M059J (cell line): ENCODE measurements around the genes ZC3H12D, KATNA1, PCMT1 and ULBP1.

- RAMPAGE, long total RNA = no peak
Measured at GRCh38 chr6:148566310-148566731, 180.5 kb upstream of the UST start.

- RAMPAGE, long total RNA = no peak
Measured at GRCh38 chr6:148750681-148751633, 4.1 kb downstream of the UST start.

DNA sequence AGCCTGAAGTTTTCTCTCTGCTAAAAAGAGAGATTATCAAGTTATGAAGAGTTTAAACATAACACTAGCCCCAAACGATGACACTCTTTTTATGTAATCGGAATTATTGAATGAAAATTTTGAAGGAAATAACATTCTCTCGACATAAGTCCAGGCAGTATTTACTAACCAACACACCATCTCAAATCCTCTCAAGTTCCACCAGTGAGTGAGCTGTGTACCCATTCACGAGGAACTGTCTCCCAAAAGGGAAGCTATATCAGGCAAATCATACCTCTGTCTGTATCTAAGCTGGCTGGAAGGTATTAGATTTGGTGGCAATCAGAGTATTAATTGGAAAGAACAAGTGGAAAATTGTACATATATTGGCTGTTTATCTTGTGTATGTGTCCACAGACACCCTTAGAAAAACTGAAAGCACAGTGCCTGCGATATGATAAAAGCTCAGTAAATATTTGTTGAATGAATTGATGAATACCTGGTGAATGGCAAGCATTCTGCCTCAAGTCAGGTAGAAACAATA, 37.5 kb downstream of the UST start:
- RAMPAGE, long total RNA = no peak

- RAMPAGE, long total RNA = no peak
Measured at GRCh38 chr6:148969462-148970177, 222.8 kb downstream of the UST start.

GRCh38 chr6:149484340-149485335, at the start of gene ZC3H12D:
Gene ZC3H12D (minus strand): TSS chr6:149485014.
- RAMPAGE, long total RNA = no peak

DNA sequence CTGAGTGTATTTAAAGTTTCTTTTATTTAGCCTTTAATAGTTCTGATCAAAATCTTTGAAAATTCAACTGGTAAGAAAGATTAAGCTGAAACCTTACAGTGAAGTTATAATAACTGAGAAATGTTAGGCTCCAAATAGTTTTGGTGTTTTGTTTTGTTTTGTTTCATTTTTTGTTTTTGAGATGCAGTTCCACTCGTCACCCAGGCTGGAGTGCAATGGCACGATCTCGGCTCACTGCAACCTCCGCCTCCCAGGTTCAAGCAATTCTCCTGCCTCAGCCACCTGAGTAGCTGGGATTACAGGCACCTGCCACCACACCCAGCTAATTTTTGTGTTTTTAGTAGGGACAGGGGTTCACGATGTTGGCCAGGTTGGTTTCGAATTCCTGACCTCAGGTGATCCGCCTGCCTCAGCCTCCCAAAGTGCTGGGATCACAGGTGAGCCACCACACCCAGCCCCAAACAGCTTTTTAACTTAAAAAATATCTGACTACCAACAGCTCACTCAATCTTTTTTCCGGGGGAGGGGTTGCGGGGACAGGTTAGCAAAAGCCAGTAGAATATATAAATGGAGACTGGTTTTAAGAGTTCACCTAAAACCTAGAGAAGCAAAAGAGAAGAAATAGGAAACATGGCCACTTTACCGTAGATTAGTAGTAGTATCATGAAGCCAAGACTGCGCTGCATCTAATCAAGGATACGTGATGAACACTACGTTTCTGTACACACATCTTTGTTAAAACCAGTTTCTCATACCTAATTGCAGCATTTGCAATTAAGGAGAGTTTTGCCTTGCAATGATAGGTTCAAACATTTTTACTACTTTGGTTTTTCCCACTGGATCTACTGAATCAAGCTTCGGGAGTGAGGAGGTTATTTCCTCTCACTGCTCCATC, 10.8 kb upstream of the ZC3H12D start:
- RAMPAGE, long total RNA = no peak

- RAMPAGE, long total RNA = no peak
Measured at GRCh38 chr6:149543829-149544570, 1.8 kb downstream of the PPIL4 start.

- RAMPAGE, long total RNA = no peak
Measured at GRCh38 chr6:149638377-149638661, 10.2 kb downstream of the KATNA1 start.

- RAMPAGE, long total RNA = start-site peak on the minus strand at chr6:149648487-149648538, 28 and 28 reads in 2 replicates; start-site peak on the minus strand at chr6:149648620-149648699, 48 and 26 reads in 2 replicates
Measured at GRCh38 chr6:149647942-149649059, at the start of gene KATNA1. Gene KATNA1 (minus strand): TSS chr6:149648714.

DNA sequence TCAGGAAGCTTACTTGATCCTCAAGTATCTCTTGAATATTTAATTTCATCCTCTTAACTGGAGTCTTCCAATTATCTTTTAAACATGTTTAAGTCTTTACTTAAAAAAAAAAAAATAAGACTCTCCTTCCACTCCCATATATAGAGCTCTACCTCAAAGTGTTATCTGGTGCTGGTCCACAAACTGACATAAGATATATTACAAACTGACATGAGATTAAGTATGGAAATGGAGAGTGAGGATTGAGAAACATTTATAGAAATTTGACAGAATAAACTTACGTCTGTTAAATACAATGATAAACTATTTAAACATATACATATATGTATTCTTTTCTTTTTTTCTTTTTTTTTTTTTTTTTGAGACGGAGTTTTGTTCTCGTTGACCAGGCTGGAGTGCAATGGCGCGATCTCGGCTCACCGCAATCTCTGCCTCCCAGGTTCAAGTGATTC, 28.0 kb downstream of the LATS1 start:
- RAMPAGE, long total RNA = no peak

- RAMPAGE, long total RNA = no peak
Measured at GRCh38 chr6:149749238-149749922, at the start of gene PCMT1. Gene PCMT1 (plus strand): TSS chr6:149749741.

GRCh38 chr6:149854901-149855468, 9.2 kb downstream of the LRP11 start:
- RAMPAGE, long total RNA = no peak

- RAMPAGE, long total RNA = no peak
Measured at GRCh38 chr6:149963491-149964328, at the start of gene ULBP1. Gene ULBP1 (plus strand): TSS chr6:149963943.

GRCh38 chr6:149964837-149965709, 1.3 kb downstream of the ULBP1 start:
- RAMPAGE, long total RNA = no peak

DNA sequence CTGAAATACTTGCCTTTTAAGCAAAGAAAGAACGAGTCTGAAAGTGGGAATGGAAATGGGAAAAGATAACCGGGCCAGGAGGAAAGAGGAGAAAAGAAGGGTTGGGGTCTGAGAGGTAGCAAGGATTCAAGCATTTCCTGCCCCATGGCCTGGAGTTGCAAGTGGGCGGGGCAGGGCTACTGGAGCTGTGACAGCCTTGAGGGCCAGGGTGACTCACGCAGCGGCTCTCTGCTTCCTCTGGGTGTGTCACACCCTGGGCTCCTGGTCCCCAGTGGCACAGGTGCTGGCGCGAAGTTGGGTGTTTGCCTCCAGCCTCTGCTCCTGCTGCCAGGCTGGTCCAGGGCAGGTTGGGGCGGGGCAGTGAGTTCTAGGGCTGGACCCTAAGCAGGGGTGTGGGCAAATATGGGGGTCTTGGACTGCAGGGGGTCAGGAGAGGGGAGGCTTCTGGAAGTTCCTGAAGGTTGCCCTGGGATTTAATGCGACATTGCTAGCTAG, 3.3 kb upstream of the ULBP3 start:
- RAMPAGE, long total RNA = no peak

DNA sequence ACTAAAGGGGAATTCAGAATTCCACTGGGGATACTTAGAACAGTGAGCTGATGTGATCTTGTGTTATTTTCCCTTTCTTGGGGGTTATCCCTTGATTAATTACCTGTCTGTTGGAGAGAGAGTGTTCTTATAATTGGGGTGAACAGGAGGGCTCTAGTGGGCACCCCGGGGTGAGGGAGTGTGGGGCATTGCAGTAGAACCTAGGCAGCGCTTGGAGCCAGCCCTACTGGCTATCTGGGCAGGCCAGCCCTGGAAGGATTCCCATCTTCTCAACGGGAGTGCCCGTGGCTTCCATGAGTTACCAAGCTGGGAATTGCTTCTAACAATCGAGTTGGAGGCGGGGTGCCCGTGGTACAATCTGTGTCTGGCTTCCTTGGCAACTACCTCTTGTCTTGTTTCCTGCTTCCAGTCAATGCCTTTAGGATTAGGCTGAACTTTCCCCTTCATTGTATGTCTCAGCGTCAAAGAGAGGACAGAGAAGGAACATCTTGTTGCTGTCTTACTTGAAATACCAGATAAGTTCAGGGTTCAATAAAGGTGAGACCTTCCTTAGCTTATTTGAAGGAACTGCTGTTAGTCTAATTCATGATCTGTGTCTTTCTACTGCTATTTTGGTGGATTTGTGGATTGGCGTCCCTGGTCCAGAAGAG, 33.3 kb downstream of the PPP1R14C start:
- RAMPAGE, long total RNA = no peak

DNA sequence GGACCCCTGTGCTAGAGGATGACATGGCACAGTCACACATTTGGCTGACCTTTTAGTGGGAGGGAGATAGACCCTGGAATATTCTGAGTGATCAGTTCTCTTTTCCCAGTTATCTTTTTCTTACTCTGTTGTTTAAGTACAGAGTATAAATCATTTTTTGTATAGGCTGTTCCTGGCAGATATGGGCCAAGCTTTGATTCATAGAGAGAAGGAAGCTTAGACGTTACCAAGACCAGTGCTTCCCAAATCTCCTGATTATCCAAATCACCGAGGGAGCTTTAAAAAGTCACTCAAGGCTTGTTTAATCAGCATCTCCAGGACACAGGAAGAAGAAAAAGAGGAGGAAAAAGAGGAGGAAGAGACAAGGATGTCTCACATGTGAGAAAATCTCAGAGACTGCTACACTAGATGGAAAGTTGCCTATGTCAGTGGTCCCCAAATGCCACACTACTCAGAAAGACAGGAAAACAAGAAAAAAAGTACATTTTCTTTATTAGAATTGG, 50.1 kb downstream of the PPP1R14C start:
- RAMPAGE, long total RNA = no peak

DNA sequence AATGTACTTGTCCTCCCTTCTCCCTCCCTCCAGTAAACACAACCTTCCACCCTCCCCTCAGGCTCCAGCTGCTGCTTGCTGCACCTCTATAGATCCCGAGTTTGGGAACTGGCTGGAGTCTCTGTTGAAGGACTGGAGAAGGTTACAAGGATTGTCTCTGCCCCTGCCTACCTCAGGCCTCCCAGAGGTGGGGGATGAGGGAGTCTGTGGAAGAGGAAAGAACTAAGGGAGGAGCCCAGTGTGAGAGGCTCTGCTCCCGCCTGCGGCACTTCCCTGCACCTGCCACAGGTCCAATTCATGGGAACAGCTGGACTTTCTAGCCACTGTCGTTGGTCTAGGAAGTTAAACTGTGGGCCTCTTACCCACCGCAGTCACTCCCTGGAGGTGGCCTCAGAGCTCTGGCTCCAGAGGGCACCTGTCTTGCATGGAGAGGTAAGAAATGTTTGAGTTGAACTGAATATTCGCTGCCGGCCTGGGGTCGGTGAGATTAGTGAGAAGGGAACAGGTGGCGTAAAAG, 54.2 kb downstream of the PPP1R14C start:
- RAMPAGE, long total RNA = no peak

GRCh38 chr6:150457166-150457910, 88.5 kb downstream of the IYD start:
- RAMPAGE, long total RNA = no peak

DNA sequence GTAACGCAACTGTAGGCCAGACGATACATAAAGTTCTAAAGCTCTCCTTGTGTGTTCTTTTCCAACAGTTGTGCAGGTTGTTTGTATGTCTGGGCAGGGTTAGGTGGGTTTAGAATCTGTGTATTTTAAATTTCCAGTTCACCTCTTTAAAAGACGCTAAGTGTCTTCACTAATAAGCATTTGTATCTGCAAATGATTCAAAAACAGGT, 98.9 kb downstream of the PLEKHG1 start:
- RAMPAGE, long total RNA = no peak